ENCODE measurements around a stretch of chr2.

GRCh38 chr2:30161982-30162537 lies 15.3 kb downstream of the YPEL5 start:
- PRO-cap = no peak

DNA sequence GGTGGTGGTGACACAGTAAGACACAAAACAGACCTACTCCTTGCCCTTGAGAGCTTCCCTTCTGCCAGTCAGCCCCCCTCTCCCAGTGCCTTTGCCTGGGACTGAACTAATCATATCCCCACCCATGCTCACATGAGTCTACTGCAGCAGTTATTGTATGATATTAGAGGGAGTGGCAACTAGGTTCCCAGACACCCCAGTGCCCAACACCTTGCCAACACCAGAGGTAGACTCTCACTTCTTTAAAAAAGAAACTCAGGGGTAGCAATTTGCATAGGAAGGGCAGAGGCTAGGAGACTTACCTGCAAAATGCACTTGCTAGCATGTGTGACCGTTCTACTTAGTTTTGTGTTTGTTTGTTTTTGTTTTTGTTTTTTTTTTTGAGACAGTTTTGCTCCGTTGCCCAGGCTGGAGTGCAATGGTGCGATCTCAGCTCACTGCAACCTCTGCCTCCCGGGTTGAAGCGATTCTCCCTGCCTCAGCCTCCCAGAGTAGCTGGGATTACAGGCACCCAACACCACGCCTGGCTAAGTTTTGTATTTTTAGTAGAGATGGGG lies 7.0 kb upstream of the LBH start:
- PRO-cap = no peak

DNA sequence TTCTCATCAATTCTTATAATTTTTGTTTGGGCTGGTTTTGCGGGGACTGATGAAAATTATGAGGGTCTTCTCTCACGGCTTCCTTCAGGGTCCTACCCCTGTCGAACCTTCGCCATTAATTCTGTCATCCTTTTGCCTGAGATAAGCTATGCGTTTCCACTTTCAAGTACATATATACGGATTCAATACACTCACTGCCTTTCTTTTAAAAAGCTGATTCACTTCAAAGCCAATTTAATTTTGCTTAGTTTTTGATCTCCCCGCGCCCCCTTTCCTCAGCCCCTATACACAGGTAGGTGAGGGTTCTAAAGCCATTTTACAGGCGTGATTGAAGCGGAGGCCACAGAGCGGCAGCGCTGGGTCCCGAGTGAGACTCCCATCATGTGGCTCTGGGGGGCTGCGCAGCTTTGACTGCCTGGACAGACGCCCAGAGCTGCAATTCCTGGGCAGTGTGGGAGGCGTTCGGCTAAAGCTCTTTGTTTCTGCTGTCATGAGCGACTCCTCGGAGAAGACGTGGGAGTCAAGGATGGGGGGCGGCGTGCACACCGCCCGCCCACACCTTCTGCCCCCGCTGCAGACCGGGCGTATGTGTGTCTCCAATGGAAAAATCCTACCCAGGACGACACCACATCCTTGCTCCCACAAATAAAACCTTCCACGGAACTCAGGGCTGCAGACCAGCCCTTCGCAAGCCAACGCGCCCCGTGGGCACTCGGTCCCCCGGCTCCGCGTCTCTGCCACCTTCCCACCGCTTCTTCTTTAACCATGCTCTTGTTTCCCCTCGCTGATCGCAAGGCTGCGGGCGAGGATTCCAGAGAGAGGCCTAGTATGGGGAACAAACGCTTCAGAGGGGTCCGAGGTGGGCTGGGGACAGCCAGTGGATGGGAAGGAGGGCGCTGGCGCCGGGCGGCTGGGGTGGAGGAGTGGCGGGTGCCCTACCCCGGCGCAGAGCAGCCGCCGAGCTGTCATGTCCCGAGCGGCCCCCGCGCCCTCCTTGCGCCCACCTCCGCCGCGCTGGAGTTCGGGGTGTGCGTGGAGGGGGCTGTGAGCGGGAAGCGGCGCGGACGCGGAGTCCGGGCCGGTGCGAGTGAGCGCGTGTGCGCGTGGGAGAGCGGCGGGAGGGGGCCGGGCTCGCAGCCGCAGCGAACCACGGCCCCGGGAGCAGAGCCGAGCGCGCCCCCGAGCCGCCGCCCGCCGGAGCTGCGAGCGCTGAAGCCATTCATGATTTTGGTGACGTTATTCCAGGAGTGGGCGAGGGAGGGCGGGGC lies 694 bp upstream of the LBH start:
- PRO-cap = bidirectional peak, plus-strand start outside the sequence, minus-strand start at position 1,193 of the sequence

DNA sequence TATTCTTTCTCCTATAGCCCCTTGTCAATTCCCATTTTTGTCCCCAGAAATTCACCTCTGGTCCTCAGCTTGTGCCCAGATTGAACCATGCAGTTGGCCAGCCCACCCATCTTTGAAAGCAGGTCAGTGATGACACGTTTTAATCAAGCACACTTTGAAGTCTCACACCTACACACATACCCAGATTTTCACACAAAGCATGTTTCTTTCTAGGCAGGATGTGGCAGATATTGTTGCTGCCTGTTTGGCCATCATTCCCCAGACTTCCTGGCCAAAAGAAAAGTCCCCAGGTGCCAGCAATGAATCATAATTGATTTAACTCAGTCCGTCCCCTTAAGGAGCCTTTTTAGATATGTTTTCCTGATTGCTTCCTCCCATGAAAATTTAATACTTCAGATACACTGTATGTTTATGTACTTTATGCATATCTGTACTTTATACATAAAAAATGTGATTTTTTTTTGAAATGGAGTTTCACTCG lies 84.4 kb downstream of the LBH start:
- PRO-cap = no peak

DNA sequence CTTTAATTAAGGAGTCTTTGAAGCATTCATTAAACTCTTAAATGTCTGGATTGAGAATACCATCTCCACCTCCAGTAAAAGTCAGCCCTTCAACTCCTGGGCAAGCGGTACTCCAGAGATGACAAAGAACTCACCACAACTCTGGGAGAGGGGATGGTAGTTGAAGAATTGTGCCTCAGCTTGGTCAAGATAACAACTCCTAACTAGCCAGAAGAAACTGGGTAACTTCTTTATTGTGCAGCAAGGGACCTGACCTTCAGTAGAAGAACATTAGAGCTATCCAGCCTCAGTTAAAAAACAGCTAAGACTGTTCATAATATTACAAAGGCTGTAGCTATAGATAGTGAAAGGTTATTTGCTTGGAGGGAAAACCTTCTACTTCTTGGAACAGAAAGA lies 146.1 kb downstream of the CAPN13 start:
- PRO-cap = no peak

GRCh38 chr2:31231494-31231866 lies 2.5 kb upstream of the EHD3 start:
- PRO-cap = no peak

- PRO-cap = no peak
These were observed 85.2 kb downstream of the EHD3 start for GRCh38 chr2:31319256-31319528.

DNA sequence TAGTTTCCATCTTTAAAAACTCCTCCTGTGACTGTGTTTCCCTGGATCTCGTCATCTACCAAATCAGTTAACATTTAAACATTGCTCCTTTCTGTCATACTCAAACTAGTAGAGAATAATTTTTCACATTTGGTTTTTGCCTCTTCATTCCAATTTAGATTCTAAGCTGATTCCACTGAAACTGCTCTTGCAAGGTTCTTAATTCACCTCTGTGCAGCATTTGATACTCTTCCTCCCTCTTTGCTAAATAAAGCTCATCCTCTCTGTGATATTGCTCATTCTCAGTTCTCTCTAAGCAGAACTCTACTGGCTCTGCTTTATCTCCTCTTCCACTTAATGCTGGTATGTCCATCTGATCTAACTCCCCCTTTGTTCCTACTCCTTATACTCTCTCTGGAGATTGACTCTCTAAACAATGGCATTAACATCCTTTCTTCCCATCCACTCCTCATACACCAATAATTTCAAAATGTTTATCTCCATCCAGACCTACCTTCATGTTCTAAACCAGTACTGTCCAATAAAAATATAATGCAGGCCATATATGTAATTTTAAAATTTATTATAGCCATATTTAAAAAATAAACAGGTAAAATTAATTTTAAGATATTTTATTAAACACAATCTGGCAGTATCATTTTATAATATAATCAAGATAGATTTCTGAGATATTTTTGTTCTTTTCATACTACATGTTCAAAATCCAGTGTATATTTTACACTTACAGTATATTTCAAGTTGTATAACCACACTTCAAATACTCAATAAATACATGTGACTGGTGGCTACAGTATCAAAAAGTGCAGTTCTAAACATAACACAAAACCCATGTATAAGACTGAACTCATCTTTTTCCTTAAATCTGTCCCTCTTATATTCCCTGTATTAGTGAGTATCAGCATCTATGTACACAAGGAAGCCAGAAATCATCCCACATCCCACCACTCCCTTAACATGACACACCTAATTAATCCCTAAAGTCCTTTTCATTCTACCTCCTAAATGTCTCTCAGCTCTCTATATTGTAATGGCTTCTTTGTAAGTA lies 131.5 kb downstream of the MEMO1 start:
- PRO-cap = no peak

GRCh38 chr2:31927316-31927957 lies 83.4 kb downstream of the MEMO1 start:
- PRO-cap = no peak

- PRO-cap = no peak
These were observed 57.9 kb downstream of the BIRC6 start for GRCh38 chr2:32414739-32415093.

DNA sequence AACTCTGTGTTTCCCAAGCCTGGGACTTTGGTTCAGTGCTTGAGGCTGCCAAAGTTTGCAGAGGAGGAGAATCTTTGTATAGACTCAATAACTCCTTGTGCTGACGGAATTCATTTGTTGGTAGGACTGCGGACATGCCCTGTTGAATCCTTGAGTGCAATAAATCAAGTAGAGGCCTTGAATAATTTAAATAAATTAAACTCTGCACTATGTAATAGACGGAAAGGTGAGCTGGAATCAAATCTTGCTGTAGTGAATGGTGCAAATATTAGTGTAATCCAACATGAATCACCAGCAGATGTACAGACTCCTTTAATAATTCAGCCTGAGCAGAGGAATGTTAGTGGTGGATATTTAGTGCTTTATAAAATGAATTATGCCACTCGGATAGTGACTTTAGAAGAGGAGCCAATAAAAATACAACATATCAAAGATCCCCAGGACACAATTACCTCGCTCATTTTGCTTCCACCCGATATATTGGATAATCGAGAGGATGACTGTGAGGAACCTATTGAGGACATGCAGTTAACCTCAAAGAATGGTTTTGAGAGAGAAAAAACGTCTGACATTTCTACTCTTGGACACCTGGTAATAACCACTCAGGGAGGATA lies 58.7 kb downstream of the BIRC6 start:
- PRO-cap = no peak

DNA sequence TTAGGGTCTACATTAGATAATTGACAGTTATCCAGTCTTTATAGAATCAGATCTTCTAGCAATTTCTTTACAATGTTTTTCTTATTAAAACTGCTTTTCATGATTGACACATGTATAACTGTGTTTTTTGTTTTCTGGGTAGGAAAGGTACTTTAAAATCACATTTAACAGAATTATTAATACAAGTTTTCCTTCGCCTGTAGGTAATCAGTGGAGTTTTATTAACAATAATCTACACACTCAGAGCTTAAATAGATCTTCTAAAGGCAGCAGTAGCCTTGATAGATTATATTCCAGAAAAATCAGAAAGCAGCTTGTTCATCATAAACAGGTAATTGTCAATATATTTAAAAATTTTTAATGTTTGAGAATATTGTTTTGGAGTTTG lies 116.1 kb downstream of the BIRC6 start:
- PRO-cap = no peak

DNA sequence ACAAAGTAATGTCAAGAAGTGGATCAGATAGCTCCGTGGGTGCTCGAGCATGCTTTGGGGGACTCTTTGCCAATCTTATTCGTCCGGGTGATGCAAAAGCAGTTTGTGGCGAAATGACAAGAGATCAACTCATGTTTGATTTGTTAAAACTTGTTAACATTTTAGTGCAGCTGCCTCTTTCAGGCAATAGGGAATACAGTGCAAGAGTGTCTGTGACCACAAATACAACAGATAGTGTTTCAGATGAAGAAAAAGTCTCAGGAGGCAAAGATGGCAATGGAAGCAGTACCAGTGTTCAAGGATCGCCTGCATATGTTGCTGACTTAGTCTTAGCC lies 128.2 kb upstream of the TTC27 start:
- PRO-cap = no peak

DNA sequence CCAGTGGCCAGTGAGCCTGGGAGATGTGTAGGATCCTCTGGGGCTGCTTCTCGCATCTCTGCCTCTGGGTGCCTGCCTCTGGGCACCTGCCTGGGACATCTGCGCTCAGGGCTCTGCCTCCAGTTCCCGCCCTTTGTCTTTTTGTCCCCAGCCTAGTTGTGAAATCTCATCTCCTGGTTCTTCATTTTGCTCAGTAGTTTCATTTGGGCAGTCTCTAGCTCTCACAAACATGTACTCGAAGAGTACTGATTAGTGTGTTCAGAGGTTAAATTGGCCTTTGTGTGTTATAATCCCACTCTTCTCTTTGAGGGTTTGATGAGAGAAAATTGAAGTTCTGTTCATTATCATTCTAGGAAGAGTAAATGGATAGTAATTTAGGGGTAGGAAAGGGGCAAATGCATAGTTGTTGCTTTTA lies 92.1 kb downstream of the LTBP1 start:
- PRO-cap = no peak

DNA sequence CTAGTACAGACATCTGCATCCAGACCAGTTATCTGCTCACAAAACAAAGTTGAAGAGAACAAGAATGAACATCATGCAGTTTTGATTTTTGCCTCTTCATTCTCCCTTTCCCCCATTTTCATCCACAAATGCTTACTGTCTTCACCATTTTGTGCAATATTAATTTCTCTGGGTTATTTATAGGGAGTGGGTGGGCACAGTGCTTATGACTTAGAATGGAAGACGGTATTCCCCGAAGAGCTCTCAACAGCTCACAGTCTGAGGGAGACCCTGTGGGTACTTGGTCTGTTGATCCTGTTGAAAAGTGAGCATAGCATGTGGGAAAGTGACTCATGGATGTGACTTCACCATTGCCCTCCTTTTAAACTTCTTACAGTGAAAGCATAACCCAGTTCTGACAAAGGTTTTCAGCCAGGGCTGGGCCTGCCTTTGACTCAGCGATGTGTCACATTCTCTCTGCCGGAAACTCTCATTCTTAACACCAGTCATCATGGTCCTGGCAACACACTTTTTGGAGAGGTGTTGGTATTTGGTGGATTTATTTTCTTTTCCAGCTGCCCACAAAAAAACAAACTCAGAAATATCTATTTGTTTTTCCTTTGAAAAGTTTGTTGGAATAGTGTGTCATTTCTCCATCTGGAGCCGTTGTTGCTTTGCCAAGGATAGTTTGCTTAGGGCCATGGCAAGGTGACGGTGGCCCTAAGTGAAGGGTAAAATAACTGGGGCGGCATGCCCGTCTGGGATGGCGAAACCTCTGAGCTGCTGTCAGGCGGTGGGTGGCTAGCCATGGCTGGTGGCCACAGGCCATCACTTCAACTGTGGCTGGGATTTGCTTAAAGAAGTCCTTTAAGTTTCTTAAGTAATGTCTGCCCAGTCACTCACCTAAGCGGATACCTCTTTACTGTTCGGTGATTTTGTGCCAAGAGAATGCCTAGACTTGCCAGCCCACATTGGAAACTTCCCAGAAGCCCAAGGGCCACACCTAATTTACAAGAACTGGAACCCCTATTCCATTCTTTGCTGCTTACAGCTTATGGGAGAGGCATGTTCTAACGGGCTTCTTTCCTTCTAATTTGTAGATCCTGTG lies 123.2 kb downstream of the LTBP1 start:
- PRO-cap = no peak

DNA sequence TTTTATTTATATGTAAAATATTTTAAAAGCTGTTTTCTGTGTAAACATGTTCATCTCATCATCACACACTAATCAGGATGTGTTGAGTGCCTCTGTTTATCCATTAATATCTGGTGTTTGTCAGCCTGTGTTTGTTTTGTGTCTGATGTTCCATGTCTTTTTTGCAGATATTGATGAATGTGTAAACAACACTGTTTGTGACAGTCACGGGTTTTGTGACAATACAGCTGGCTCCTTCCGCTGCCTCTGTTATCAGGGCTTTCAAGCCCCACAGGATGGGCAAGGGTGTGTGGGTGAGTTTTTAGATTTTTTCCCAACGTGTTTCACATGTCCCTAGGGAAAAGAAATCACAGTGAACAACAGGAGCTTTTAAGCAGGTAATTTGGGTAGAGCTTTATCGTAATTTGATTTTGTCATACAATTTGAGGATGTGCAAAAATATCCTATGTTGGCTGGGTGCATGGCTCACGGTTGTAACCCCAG lies 133.7 kb upstream of the RASGRP3 start:
- PRO-cap = no peak

- PRO-cap = no peak
These were observed 40.3 kb upstream of the RASGRP3 start for GRCh38 chr2:33436066-33436679.

DNA sequence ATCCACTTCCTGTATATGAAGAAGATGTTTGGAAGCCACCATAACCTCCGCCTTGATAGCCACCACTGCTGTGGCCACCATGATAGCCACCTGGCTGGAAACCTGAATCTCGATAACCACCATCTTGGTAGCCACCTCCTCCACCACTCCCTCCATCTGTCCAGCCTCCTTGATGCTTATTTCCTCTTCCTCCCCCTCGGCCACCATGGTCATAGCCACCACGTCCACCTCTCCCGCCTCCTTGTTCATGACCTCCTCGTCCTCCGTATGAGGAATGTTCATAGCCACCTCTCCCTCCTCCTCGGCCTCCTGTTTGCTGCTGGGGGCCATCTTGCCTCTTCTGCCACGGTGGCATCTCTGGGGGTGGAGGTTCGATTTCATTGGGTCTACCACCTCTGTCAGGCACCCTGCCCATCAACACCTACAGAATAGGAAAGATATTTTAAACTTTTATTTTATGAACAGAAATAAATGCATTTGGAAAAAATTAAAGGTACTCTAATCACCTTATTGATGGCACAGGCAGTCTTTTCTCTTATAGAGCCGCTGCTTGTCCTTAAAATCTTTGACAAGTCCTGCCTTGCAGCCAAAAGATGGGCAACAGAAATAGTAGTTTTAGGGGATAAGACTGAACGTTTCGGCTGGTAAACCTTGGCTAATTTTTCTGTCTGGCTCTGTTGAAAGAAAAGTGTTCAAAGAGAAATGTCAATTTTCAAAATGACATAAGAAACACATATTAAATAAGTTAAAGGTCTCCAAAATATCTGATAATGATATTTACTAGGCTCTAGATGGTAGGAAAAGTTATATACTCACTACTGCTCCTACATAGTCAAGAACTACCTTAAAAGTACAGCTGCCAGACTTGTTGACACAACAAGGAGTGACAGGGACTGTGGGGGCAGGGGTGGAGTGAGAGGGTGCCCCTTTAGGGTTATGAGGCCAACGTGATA lies 13.8 kb downstream of the FAM98A start:
- PRO-cap = no peak

DNA sequence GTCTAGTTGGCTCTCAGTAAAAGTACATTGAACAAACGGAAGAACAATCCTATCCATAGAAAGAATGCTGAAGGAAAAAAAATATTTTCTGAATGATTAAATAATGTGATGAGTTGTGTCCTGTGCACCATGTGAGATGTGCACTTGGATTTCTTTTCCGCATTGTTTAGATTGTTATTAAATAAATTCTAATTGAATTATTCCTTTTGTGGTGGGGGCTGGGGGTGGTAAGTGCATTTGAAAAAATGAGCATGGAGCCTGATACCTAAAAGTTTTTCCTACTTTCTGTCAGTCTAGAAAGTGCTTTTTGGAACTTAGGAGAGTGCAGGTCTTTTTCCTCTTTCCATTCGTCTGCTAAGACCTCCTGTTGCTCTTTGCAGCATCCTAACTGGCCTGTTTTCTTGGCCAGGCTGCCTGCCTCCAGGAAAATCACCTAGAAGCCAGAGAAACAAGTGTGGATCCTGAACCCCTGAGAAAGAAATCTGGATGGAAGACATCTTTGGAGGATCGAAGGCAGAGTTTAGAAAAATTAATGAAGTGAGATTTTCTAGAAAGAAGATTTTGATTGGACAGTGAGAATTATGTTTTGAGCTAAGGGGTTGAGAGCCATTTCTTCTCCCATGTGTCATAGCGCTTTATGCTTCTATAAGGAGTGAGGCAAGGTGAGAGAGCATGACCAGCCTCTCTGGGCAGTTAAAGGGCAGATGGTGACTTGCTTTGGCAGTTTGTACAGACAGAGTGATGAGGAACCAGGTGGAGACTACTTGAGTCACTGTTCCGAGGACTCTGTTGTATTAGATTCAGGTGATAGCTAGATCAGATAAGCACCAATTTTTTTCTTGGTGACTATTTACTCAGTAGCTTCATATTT lies 4.2 kb downstream of the CRIM1 start:
- PRO-cap = no peak

GRCh38 chr2:36361163-36361954 lies 5.8 kb downstream of the CRIM1 start:
- PRO-cap = no peak

All from Metastatic Lung Carcinoma in the Adrenal Gland (tissue), 1 donor.